HTR-8/SVneo (cell line): Measurements from ENCODE around the genes CD8B2 and SULT1C3.

GRCh38 chr2:105490901-105491409 lies 92.1 kb upstream of the FHL2 start:
- RRBS, result no CpG with 5 or more reads among the region's 1 CpG

- RRBS, result no CpG with 5 or more reads among the region's 4 CpGs
Measured at GRCh38 chr2:105495033-105495395, 96.2 kb upstream of the FHL2 start.

DNA sequence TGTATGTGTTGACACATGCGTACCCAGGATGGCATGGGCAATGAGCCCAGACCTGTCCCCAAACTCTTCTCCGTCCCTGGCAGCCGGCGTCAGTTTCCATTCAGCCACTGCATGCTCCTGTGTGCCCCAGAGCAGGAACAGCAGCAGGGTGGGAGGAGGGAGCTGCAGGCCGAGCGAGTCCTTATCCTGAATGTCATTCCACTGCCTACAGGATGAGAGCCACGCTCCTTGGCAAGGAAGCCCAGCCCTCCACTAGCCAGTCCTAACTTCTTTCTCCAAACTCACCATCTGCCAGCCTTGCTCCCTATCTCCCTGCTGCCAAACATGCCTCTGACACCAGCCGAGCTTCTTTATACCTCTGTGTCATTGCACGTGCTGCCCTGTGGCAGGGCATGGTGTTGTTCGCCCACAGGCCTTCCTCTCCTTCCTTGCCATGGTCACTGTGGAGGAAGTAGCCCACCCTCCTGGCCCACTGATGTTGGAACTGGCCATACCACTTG lies 116.9 kb upstream of the FHL2 start:
- RRBS, result 94% methylated on average over 2 of the region's 10 CpGs

- RRBS, result no CpG with 5 or more reads among the region's 7 CpGs
Measured at GRCh38 chr2:105747874-105748660, 3.4 kb downstream of the NCK2 start.

DNA sequence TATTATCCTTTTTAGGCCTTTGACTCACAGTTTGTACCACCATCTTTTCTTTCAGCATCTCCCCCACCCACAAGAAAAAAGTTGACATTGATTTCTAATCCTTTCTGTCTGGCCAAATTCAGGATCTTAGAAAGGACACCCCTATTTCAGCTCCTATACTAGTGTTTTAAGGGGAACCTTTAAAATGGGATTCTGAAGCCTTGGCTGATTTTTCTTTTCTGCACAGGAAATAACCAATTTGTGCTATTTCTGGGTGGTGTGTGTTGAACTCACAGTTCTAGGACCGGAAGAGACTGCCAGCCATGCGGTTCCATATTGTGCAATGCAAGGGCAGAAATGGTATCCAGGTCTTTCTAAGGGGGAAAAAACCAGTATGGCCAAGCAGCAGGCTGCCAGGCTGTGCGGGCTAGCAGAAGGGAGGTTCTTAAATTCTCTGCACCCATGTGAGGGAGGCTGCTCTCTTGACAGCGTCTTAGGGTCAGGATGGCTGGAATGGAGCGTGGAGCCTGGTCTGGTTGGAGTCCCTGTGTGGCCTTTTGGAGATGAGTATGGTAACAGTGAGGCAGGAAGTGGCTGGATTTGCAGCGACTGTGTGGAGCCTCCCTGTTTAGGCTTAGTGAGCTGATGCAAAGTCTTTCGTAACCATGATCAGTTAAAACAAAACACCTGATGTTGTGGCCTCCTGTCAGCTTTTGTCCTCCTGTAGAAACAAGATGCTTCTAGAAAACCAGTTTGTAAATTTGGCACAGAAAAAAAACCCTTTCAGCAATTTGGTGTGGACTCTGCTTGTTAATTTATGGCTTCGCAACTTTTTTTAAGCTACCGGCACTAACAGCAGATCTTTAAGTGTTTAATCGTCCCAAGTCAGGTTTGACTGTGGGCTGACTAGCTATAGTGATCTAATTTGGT lies 52.6 kb downstream of the NCK2 start:
- RRBS, result no CpG with 5 or more reads among the region's 10 CpGs

DNA sequence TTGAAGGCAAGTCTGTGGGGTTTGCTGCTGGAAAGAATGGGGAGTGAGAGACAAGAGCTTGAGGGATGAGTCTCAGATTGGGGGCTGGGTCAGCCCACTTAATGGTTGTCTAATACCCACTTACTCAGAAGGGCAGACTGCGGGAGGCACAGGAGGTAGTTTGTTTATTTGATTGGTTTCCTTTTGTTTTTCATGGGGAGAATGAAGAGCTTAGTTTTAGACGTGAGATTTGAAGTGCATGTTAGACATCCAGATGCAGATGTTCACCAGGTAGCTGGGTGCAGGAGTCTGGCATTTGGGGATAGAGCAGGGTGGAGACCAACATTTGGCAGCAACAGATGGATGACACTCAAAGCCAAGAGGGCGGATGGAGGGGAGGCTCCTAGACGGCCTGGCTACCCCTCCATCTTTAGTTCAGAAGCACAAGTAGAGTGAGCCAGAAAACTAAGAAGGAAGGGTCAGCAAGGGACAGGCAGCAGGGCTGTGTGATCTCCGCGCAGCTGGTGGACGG lies 94.8 kb downstream of the NCK2 start:
- RRBS, result no CpG with 5 or more reads among the region's 7 CpGs

DNA sequence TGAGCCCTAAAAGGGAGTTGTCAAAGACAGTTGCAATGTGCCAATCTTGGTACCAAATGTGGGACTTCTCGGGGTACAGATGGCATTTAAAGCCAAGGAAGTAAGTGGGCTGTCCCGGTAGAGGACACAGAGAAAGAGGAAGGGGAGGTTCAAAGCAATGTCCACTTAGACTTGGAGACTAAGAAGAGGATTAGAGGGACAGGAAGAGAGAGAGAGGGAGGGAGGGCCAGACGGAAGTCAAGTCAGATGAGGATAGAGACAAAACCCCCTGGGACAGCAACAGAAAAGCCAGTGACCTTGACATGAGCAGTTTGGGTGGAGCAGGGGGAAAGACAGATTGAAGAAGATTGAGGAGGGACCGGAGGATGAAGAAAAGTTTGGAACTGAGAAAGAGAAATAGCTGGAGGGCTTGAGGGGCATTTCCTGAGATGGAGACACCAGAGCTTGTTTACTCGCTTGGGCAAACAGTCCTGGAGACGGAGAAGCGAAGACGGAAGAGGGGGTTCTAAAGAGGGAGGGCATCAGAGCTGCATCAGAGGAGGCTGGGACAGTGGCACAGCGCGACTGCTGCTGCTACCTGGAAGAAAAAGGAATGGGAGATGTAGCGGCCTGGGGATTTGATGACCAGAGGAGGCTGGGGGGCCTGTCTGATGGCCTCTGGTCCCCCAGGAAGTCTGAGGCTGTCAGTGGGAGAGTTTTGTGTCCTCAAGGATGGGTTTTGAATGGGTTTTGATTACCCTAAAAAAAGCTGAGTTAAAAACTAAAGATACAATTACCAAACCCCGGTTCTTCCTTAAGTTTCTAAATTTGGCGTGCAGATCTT lies 156.1 kb upstream of the ECRG4 start:
- RRBS, result no CpG with 5 or more reads among the region's 13 CpGs

DNA sequence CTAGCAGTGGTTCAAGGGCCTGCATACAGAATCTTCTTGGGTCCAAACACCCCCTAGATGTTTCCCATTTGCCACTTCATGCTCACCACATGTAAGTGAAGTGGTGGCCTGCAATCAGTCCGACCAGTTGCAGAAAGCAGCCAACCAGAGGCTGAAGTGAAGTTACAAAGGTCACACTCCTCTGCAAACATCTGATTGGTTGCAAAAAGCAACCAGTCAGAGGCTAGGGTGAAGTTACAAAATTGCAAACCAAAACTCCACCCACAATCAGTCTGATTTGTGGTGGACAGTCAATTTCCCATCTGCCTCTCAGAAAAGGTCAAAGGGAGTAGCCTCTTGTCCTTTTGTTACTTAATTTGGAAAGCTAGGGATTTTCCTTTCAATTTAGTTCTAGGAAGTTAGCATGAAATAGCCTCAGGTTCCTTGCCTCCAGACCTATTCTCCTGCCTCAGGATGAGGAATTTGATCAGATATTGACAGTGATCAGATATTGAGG lies 56.4 kb upstream of the ECRG4 start:
- RRBS, result no CpG with 5 or more reads among the region's 1 CpG

DNA sequence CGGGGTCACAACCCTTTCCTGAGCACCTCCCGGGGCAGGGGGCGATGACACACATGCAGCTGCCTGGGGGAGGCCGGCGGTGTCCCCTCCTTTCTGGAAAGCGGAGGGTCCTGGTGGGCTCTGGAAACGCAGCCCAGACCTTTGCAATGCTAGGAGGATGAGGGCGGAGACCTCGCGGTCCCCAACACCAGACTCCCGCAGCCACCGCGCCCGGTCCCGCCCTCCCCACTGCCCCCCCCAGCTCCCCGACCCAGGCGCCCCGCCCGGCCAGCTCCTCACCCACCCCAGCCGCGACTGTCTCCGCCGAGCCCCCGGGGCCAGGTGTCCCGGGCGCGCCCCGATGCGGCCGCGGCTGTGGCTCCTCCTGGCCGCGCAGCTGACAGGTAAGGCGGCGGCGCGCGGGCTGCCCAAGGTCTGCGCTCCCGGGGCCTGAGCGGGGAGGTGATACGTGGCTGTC lies at the start of gene CD8B2:
Gene CD8B2 (plus strand): TSS at position 278 of the 457 bp plus-strand sequence.
- RRBS, result 91% methylated on average over 7 of the region's 42 CpGs

DNA sequence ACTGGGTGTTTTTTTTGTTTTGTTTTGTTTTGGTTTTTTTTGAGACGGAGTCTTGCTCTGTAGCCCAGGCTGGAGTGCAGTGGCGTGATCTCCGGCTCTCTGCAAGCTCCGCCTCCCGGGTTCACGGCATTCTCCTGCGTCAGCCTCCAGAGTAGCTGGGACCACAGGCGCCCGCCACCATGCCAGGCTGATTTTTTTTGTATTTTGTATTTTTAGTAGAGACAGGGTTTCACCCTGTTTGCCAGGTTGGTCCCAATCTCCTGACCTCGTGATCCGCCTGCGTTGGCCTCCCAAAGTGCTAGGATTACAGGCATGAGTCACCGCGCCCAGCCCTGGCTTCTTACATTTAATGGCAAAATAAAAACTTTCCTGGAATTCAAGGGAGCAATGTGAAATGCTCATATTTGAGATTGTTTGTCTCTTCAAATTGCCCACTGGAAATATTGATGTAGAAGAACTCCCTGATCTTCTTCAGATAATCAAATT lies 78.5 kb upstream of the RGPD4 start:
- RRBS, result no CpG with 5 or more reads among the region's 14 CpGs

DNA sequence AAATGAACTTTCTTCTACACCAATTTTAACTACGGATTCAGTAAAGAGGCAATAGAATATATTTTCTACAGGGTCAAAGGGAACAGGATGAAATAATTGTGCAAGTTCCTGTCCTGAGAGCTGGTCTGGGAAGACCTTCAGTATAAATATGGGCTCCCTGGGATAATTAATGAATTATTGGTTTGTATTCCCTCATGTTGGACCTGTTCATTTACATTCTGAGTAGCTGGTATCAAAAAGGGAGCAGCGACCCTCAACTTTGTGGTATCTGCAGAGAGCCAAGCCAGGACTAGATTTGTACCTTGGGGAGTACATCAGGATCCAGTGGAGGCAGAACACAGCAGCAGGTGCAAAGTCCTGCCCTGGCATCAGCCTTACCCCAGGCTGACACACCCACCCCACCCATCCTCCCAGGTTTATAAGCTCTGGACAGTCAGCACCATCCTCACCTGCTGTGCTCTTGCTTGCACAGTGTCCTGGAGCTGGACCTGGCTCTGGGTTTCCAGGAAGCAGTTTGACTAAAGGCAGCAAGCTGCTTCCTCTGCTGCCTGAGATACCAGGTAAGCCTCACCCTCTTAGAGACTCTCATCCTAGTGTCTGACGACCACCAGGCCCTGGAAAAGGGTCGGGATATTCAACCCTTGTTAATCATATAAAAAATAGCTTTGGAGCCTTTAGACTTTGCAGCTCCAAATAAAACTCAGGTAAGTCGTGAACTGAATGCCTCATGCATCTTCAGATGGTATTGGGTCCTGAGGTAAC lies at the start of gene SULT1C3:
Gene SULT1C3 (plus strand): TSS at position 445 of the 762 bp plus-strand sequence.
- RRBS, result no CpG with 5 or more reads among the region's 5 CpGs

DNA sequence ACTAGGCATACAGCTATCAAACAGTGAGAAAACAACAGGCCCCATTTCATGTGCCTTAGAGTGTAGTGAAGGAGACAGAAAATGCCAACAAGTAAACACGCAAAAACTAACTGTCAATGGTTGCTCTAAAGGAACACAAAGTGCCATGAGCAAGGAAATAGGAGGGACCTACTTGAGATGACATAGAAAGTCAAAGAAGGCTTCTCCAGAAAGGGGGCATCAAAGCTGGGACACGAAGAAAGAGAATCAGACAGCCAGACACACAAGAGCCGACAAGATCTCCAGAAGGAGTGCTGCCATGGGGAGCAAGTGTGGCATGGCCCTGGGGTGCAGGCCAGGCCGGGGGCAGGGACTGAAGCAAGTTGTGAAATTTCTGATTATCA lies 715 bp upstream of the SULT1C4 start:
- RRBS, result no CpG with 5 or more reads among the region's 4 CpGs

- RRBS, result no CpG with 5 or more reads among the region's 7 CpGs
Measured at GRCh38 chr2:108614598-108615087, 80.4 kb downstream of the LIMS1 start.

DNA sequence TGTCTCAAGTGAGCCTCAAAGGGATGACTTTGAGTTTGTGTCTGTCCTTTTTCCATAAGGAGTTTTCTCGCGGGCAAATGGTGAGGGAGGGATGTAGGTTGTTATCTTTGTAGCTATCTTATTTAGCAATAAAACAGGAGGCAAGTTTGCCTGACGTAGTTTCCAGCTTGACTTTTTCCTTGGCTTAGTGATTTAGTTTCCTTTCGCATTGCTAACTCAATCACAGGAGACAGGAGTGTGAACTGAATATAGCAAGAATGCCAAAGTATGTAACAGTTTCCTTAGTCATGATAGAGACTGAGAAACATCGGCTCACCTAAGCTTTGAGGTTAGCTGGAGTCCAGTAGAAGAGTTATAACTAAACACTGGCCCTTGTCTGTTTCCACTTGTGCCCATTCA lies 65.3 kb upstream of the RANBP2 start:
- RRBS, result no CpG with 5 or more reads among the region's 5 CpGs

GRCh38 chr2:108739462-108739924 lies 20.2 kb downstream of the RANBP2 start:
- RRBS, result no CpG with 5 or more reads among the region's 5 CpGs

GRCh38 chr2:108756348-108756820 lies 30.2 kb upstream of the CCDC138 start:
- RRBS, result no CpG with 5 or more reads among the region's 2 CpGs

DNA sequence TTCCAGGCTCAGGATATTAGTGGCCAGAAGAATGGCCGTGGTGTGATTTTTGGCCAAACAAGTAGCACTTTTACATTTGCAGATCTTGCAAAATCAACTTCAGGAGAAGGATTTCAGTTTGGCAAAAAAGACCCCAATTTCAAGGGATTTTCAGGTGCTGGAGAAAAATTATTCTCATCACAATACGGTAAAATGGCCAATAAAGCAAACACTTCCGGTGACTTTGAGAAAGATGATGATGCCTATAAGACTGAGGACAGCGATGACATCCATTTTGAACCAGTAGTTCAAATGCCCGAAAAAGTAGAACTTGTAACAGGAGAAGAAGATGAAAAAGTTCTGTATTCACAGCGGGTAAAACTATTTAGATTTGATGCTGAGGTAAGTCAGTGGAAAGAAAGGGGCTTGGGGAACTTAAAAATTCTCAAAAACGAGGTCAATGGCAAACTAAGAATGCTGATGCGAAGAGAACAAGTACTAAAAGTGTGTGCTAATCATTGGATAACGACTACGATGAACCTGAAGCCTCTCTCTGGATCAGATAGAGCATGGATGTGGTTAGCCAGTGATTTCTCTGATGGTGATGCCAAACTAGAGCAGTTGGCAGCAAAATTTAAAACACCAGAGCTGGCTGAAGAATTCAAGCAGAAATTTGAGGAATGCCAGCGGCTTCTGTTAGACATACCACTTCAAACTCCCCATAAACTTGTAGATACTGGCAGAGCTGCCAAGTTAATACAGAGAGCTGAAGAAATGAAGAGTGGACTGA lies 20.1 kb upstream of the CCDC138 start:
- RRBS, result no CpG with 5 or more reads among the region's 11 CpGs

DNA sequence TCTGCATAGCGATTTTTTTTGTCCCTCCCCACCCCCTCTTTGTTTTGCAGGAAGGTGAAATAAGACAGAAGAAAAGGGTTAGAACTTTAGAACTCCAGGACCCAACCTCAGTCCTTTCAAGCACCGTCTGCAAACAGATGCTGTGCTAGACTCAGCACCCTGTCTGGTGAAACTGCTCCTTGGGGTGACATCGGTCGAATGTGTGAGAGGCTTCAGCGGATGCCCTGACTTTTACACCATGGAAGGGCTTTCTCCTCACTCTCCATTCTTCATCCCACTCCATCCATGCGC lies 43.2 kb upstream of the EDAR start:
- RRBS, result no CpG with 5 or more reads among the region's 6 CpGs

DNA sequence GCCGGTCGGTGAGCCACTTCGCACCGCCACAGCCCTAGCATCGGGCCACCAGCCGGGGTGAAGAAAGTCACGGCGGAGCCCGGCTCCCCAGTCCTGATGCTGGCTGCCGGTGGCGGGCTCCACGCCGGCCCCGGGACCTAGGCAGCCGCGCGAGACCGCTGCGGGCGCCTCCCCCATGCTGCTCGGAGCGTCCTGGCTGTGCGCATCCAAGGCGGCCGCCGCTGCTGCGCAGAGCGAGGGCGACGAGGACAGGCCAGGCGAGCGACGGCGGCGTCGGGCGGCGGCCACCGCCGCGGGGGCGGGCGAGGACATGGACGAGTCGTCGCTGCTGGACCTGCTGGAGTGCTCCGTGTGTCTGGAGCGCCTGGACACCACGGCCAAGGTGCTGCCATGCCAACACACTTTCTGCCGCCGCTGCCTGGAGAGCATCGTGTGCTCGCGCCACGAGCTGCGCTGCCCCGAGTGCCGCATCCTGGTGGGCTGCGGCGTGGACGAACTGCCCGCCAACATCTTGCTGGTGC lies 421 bp downstream of the SH3RF3 start:
- RRBS, result 3% methylated on average over 6 of the region's 62 CpGs

DNA sequence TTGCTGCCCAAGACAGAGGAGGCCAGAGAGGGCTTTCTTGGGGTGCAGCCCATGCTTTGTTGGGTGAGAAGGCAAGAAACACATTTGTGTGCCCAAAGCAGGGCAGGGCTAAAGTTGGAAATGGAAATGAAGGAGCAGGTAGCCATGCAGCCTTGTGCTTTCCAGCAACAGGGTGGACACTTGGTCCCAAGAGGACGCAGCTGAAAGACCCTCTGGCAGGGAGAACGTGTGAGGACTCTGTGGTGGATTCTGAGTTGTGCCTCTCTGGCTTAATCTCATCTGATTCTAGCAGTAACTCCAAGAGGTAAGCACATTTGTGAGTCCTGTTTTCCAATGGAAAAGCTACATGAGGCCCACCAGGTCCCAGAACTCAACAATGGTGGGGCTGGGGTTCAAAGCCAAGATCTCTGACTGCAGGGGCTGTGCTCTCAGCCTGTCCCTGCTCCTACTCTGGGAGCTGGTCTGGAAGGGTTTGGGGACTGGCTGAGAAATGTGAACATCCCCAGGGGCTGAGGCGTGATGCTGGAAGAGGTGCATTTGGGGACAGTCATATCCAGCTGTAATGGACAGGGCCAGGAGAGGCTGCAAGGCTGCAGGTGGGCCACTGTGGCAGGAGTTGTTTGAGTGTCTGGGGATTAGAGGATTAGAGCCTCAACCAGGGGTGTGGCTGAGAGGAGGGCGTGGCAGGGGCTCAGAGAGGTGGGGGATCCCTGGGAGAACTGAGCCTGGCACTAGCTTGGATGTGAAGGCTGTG lies 31.5 kb downstream of the SH3RF3 start:
- RRBS, result no CpG with 5 or more reads among the region's 4 CpGs